Suprapubic skin (tissue), 4 donors: Measurements from ENCODE around the gene PSMD1.

GRCh38 chr2:231056233-231057591 is at the start of gene PSMD1:
PSMD1 (plus strand) TSS chr2:231056867.
- PRO-cap: unidirectional peak, plus-strand start at chr2:231056875
- RAMPAGE, long total RNA, 4 experiments: start-site peak on the plus strand in 4 of 4 experiments, at chr2:231056870-231056979 at its widest, 272 to 1,436 reads per replicate

DNA sequence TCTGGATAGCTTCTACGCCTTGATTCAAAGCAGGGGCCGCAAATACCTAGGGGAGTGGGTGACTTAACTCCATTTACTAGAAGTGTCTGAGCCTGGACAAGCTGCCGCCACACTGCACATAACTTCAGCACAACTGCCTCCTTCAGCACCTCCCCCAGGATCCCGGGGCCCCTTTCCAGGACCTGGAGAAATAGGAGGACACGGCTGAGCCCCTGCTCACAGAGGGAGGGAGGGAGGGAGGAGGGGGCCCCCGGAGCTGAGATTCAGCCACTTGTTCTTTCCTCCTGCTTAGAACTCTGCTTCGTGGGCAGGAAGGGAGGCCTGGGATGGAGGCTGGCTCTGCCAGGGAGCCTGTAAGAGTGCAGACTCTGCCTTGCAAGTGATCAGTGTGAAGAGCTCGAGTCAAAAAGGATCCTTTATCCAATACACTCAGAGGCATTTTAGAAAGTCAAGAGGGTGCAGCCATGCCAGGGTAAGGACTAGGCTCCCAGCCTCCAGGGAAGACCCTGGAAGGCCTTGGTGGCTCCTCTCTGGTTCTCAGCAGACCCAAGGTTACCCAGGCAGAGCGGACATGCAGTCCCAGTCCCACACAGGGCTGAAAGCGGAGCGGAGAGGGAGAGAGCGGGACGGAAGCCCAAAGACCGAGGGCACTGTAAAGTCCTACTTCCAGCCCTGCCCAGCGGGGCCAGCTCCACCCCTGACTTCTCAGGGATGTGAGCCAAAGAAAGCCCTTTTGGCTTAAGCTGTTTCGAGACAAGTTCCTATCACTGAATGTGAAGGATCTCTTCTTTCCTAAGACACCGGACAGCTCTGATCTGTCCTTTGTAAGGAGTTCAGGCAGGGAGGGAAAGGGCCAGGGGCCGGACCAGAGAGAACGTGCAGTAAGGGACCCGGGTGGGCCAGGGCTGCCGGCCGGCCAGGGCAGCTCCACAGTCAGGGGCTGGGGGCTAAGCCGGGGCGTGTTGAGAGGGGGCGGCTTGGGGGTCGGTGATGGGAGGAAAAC is 8.6 kb upstream of the ARMC9 start:
- PRO-cap: no peak
- RAMPAGE, long total RNA, 4 experiments: no peak in any of the 4 experiments

GRCh38 chr2:231318243-231318876 is 77.2 kb upstream of the B3GNT7 start:
- PRO-cap: no peak
- RAMPAGE, long total RNA, 4 experiments: no peak in any of the 4 experiments

- PRO-cap: no peak
- RAMPAGE, long total RNA, 4 experiments: no peak in any of the 4 experiments
Measured at GRCh38 chr2:231323365-231323859, 72.1 kb upstream of the B3GNT7 start.

DNA sequence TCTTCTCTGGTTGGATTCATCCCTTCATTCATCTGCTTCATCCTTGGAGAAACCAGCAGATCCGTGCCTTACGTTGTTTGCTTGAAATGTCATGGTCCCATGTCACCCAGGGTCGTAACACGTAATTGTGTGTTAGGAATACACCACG is 40.2 kb upstream of the B3GNT7 start:
- PRO-cap: no peak
- RAMPAGE, long total RNA, 4 experiments: no peak in any of the 4 experiments

- PRO-cap: no peak
- RAMPAGE, long total RNA, 4 experiments: no peak in any of the 4 experiments
Measured at GRCh38 chr2:231378064-231378764, 17.3 kb upstream of the B3GNT7 start.

DNA sequence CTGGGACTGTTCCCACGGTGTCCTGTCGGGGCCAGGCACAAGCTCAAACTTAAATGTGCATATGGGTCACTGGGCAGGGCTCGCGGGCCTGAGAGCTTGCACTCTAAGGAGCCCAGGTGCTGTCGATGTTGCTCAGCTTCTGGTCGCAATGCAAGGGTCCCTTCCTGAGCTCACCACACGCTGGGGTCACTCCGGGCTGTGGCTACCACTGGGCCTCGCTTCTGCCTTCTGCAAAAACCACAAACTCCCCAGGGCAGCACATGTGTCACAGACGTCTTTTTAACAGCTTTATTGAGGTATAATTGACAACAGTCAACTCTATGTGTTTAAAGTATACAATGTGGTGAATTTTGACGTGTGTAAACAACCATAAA is 11.9 kb upstream of the B3GNT7 start:
- PRO-cap: no peak
- RAMPAGE, long total RNA, 4 experiments: no peak in any of the 4 experiments

- PRO-cap: no peak
- RAMPAGE, long total RNA, 4 experiments: no peak in any of the 4 experiments
Measured at GRCh38 chr2:231402832-231403254, 7.3 kb downstream of the B3GNT7 start.

DNA sequence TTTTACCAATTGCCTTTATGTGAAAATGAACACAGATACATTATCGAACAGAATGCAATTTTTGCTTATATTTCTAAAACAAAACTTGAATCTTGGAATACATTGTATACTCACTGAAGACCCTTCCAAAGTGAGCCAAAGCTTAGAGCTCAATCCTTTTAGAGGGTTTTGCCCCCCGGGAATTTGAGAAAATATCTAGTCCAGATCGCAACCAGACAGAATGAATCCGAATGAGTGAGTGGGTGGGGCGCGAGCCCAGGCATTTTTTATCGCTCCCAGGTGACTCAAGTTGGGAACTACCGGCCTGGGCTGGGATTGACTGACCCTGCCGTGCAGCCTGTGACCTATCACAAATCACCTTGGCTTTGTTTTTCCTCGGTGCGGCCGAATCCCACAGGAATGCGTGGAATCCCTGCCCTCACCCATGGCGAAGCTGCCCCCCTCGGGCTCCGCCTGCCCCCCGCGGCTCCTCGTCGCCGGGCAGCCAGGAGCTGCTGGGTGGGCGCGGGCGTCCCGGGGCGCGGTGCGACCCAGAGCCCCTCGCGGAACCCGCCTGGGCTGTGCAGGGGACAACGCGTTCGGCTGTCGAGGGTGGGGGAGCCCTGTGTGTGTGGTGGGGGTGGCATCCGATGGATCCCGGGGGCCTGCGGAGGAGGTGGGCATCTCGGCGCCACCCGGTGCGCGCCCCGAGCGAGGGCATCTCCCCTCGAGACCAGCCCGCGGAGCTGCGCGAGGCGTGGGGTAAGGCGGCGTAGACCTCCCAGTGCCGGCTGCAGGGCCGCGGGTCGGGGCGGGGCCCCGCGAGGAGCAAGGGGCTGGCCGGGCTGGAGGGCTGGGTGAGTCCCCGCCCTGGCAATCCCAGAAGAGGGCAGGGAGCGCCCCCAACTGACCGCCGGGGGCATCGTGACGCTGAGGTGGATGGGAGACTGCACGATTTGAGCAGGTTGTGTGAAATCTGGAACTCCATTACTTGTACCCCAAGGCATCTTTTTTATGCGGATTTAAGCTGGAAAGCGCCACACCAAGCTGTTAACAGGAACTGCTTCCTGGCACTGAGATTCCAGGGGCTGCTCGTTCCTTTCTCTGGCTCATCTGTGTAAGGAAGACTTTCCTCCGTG is 16.5 kb downstream of the B3GNT7 start:
- PRO-cap: no peak
- RAMPAGE, long total RNA, 4 experiments: no peak in any of the 4 experiments

DNA sequence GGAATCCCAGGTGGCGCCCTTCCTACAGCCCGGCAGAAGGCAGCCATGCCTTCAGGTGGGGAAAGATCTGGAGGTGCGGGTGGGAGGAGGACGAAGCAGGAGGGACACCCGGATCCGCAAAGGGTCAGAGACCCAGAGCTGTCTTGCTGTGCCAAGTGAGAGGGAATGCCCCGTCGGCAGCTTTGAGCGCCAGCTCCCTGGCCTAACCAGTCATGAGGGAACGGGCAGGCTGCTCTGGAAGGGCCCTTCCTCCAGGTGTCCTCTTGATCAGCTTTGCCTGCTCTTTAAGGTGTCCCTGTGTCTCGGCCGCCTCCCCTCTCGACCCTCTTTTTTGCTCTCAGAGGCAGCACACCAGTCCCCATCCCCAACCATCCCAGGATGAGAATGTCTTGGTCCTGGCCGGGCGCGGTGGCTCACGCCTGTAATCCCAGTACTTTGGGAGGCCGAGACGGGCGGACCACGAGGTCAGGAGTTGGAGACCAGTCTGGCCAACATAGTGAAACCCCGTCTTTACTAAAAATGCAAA is 22.7 kb downstream of the TEX44 start:
- PRO-cap: no peak
- RAMPAGE, long total RNA, 4 experiments: no peak in any of the 4 experiments

DNA sequence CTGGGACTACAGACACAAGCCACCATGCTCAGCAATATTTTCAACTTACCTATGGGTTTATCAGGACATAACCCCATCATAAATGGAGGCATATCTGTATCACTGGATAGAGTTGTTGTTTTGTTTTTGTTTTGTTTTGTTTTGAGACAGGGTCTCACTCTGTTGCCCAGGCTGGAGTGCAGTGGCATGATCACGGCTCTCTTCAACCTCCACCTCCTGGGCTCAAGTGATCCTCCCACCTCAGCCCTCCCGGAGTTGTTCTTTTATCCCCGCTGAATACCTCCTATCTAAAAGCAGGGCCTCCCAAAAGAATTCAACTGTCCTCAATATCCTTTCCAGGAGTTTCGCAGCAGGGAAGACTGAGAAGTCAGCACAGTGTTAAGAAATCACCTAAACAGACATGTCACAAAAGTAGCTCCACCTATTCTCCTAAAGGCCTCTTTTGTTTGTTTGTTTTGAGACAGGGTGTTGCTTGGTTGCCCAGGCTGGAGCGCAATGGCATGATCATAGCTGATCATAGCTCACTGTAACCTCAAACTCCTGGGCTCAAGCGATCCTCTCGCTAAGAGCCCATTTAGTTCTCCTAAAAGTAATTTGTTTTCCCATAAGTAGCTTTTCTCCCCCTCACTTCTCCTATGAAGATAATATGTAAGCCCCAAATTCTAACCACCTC is 53.7 kb downstream of the TEX44 start:
- PRO-cap: bidirectional peak, plus-strand start at position 463 of the sequence, minus-strand start at position 358 of the sequence
- RAMPAGE, long total RNA, 4 experiments: no peak in any of the 4 experiments

DNA sequence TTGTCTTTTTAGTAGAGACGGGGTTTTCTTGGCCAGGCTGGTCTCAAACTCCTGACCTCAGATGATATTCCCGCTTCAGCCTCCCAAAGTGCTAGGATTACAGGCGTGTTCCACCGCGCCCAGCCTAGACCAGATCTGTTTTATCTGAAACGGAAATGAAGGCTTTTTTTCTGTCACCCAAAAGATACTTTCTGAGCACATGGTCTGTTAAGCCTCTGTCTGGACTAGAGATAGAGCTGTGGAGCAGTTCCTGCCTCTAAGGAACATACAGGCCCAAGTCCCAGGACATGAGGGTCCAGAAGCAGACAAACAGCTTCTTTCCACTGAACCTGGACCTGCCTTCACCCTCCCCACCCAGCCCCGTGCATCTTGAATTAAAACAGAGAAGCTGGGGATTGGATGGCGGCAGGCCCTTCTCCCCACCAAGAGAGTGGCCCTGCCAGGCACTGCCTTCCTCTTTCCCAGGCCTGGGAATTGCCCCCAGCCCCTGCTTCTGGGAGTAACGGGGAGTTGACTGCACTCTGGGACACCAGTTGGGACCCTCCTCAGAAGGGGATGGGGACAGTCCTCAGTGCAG is 43.5 kb upstream of the PTMA start:
- PRO-cap: no peak
- RAMPAGE, long total RNA, 4 experiments: no peak in any of the 4 experiments

DNA sequence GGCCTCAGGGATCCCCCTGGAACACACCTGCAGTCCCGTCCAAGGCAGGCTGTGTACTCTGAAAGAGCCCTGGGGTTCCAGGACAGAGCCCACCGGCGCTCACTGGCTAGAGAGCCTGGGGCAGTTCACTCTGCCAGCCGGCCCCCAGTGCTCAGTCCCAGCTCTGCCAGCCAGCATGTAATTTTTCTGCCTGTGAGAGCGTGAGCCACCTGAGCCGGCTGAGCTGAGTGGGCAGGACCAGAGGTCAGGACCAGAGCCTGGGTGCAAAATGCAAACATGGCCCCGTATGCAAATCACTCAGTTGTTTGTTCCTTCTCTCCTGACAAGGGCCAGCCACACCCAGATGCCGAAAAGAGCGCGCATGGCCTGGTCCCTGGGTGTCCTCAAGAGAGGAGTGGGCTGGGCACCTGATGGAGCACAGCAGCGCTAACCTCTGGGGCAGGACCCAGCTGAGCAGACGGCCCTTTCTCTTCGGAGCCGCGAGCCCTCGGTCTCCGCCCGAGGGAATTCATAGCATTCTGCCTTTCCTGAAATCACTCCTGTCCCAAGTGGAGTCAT is 36.6 kb upstream of the PTMA start:
- PRO-cap: no peak
- RAMPAGE, long total RNA, 4 experiments: no peak in any of the 4 experiments

DNA sequence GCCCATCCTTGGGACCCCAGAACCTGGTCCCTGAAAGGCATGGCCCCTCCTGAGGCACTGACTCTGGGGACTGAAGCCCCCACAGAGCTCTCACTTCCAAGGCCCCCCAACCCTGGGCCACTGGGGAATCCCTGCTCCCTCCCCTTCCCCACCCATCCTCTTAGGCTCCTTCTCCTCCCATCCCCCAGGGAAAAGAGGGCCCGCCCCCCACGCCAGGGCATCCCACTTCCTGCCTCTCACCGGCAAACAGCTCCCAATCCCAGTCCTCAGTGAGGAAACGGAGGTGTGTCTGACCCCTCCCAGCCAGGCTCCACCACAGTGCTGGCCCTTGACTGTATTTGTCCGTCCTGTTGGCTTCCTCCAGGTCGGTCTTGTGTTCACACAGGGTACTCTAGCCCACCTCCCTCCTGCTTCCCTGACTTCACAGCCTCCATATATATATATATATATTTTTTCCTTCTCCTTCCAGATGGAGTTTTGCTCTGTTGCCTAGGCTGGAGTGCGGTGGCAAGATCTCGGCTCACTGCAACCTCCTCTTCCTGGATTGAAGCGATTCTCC is 34.9 kb upstream of the PTMA start:
- PRO-cap: no peak
- RAMPAGE, long total RNA, 4 experiments: no peak in any of the 4 experiments

DNA sequence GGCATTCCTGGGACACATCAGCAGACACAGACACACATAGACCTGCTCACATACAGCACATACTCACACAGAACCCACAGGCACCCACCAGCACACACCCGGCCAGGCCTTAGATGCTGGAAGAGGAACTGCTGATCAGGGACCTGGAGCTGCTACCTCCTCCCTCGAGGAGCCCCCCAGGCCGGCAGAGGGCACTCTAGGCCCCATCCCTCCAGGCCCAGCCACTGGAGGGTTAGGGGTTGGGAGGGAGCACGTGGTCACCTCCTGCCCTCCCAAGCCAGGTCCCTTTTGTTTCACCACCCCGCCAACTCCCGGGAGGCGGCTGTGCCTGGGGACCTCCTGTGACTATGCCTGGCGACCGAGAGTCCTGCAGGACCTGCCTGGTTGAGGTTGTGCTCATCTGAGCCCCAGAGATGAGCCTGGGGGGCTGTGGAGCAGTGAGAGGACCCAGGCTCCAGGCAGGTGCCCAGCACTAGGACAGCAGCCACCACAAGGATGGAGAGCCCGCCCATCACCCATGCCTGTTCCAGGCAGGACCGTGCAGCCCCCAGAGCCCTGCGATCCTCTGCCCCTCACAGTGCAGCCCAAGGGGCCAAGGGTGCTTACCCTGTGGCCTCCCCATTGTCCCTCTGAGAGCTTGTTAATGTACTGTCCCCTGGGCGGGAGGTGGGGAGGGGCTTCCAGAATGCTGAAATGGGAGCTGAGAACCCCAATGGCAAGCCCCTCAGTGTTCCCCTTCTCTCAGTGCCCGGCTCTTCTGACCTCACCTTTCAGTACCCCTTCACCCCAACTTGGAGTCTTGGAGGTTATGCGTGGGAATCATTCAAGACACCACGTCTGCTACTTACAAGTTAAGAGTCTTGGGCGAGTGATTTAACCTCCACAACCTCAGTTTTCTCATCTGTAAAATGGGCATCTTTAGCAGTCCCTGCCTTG is 20.9 kb upstream of the PTMA start:
- PRO-cap: no peak
- RAMPAGE, long total RNA, 4 experiments: no peak in any of the 4 experiments

- PRO-cap: bidirectional peak, plus-strand start at chr2:231709443, minus-strand start at chr2:231709346
- RAMPAGE, long total RNA, 4 experiments: no peak in any of the 4 experiments
Measured at GRCh38 chr2:231708754-231709643, 674 bp downstream of the PTMA start.

DNA sequence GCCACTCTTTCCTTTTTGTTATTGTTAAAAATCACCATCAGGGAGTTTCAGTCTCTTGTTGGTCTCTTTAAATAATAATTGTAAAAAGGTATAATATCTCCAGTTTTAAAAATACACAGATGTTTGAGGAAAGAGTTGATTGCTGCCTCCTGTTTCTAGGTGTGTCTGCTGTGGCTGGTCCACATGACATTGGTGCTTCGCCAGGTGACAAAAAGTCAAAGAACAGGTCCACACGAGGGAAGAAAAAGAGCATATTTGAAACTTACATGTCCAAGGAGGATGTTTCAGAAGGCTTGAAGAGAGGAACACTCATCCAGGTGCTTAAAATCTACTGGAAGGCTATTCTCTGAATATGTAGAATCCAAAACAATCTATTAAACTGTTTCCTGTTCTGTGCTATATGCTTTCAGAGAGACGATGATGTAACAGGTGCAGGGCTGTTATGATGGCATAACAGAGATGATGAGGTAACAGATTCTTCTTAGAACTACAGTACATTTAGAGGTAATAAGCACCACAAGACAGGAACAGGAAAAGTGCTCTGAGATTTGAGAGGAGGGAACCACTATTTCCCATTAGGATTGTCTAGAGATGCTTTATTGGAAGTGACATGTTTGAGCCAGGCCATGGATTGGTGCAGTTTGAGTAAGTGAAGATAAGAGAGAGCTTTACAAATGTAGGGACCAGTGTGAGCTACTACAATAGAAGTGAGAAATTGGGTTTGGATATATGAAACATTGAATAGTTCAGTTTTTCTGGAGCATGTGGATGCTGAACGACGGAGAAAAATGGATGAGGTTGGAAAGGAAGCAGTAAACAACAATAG is 54.1 kb downstream of the DIS3L2 start:
- PRO-cap: no peak
- RAMPAGE, long total RNA, 4 experiments: start-site peak on the plus strand in 1 of 4 experiments, centred at position 447 of the sequence, 17 reads per replicate

DNA sequence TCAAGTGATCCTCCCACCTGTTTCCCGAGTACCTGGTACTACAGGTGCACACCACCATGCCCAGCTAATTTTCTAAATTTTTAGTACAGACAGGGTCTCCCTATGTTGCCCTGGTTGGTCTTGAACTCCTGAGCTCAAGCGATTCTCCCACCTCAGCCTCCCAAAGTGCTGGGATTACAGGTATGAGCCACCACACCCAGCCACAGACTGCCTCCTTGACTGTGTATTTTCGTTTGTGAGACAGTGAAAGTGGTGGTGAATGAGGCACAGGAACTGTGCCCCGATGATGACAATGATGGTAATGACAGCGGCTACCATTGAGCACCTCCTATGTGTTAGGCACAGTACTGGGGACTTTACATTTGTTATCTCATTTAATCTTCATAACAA is 77.8 kb upstream of the ALPP start:
- PRO-cap: no peak
- RAMPAGE, long total RNA, 4 experiments: no peak in any of the 4 experiments

DNA sequence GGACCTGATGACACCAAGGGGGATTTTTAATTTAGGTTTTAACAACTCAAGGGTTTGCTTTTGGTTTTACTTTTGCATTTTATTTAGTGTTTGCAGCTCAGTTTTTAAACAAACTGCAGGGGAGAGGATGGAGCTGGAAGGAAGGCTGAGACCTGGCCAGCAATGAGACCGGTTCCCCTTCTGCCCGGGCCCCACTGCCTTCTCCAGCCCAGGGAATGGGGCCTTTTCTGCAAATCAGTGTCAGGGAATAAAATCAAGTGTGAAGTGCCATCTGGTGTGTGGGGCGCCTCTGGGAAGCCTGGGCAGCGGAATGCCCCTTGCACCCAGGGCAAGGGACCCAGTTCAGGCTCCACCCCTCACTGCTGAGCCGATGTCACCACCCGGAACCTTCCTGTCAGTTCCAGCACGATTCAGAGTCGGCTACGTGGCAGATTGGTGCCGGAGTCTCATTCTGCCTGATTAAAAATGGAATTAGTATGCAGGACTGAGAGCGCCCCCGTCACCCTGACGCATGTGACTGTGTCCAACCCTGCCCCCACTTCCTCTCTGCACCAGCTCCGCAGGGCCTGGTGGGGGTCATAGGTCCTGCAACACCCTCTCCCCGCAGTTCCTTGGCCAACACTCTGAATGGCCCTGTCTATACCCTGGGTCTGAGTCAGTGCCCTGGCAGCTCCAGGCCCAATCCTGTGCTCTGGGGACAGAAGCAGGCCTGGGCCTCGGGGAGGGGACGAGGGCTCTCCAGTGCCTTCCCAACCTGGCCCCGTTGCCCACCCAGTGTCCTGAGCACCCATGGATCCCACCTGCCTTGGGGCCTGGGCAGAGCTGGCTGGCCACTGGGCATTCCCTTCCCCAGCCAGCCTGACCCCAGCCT is 8.2 kb upstream of the ALPI start:
- PRO-cap: no peak
- RAMPAGE, long total RNA, 4 experiments: no peak in any of the 4 experiments

GRCh38 chr2:232500659-232500858 is 12.9 kb upstream of the ECEL1 start:
- PRO-cap: no peak
- RAMPAGE, long total RNA, 4 experiments: no peak in any of the 4 experiments